Daoy (cell line): Measurements from ENCODE around the gene NANOS3.

DNA sequence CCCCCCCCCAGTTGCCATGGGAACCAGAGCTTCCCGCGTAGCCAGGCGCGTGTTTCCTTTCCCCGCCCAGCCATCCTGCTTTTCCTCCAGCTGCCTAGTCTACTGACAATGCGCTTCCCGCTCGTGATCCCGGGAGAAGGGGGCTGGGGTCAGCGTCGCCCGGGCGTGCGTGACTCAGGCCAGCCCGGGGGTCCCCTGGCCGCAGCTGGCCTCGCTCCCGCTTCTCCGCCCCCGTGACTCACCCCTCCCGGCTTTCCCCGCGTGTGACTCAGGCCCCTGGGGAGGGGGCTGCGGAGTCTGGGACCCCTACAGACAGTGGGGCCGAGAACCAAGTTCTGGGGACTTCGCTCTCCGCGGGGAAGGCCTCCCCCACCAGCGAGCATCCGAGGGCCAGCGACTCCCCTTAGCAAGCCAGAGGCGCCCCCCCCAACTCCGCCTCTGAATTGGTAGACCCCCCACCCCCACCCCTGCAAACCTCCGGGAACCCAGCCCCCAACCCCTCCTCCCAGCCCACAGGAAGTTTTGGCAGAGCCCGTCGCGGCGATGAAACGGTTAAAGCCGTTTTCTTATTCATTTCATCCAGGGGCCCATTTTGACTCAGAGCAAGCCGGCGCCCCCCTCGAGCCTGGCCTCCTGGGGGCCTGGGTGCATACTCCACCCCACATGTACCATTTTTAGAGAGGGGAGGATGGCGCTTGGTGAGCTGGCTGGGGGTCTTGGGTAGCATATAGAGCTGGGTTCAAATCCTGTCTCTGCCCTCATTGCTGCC, 7.7 kb upstream of the HOOK2 start:
- RAMPAGE, long total RNA: no peak

DNA sequence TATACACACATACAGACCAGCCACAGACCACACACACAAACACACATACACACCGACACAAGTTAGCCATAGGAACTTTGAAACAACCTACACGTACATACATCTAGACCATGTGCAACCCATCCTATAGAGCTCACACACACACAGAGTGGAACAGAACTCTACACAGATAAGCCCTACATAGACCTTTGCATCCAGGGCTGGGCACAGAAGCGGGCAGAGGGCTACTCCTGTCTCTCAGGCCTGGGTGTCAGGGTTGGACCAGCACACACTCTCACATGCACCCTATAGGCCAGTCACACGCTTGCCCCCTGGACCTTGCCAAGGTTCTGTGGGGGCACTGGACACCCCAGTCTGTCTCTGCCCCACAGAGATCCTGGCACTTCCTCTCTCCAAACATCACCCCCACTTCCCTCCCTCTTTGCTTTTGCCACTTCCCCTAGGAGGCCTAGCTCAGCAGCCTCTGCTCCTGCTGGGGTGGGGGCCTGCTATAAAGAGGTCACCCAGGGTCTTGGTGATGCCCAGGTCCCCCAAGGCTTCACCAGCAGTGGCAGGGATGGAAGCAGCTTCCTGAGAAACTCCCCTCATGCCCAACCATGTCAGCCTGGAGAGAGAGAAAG, 5.7 kb upstream of the JUNB start:
- RAMPAGE, long total RNA: no peak

DNA sequence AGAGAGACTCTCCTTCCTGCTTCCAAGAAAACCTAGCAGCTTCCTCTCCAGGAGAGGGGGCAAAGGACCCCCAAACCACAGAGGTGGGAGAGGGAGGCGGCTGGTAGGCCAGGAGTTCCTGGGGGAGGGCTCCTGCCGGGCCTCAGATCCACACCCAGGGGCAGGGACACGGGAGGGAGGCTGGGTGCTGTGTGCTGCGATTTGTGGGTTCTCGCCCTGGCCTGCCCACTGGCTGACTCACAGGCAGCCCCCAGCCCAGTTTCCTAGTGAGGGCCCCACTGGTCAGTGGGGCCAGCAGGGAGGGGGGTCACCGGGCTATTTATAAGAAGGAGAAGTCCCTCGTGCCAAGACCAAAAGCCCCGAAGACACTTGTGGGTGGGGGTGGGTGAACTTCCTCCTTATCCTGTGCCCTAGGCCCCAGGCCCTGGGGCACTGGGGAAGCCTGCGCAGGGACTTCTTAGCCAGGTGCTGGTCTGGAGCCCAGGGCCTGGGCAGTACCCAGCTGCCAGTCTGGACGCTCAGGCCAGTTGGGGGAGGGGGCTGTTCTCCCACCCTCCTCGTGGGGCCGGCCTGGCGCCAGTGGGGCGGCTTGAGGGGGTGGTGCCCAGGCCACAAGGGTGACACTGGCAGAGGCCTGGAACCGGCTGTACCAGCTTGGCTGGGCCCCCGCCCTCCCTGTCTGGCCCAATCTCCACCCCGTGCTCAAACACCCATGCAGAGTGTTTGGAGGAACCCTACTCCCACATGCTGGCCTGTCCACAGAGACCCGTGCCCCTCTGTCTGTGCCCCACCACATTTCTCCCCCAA, 5.0 kb upstream of the JUNB start:
- RAMPAGE, long total RNA: no peak

DNA sequence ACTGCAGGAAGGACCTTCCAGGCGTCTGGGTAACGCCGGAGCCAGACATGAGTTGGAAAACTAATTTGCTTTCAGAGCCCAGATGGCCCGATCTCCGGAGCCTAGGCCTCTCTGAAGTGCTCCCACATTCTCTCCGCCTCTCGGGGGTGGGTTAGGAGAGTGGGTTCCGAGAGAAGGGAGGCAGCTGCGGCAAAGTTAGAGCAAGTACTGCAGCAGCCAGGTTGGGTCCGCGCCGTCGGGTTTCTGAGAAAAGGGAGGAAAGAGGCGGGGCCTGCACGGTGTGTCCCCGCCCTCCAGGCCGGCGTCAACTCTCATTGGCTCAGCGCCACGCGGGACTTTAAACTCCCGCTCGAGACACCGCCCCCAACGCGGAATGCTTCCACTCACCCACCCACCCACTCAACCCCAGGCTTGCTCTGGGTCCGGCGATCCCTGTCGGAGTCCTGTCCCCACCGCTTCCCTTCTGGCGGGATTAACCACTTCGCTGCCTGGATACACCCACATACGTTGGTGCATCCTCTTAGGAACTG, 870 bp upstream of the RTBDN start:
- RAMPAGE, long total RNA: no peak

DNA sequence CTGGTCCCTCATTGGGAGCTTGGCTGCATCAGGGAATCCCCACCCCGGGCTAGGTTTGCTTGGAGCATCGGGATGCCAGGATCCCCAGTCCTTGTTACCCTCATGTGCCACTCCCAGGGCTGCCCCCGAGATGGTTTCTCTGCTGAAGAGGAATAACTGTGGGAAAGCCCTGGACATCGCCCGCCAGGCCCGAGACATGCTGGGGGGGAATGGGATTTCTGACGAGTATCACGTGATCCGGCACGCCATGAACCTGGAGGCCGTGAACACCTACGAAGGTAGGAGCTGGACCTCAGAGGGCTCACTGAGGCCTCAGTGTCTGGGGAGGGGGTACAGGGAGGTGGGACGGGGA, 6.6 kb downstream of the GCDH start:
- RAMPAGE, long total RNA: no peak

- RAMPAGE, long total RNA: no peak
Measured at GRCh38 chr19:12947700-12948441, 2.2 kb downstream of the RAD23A start.

DNA sequence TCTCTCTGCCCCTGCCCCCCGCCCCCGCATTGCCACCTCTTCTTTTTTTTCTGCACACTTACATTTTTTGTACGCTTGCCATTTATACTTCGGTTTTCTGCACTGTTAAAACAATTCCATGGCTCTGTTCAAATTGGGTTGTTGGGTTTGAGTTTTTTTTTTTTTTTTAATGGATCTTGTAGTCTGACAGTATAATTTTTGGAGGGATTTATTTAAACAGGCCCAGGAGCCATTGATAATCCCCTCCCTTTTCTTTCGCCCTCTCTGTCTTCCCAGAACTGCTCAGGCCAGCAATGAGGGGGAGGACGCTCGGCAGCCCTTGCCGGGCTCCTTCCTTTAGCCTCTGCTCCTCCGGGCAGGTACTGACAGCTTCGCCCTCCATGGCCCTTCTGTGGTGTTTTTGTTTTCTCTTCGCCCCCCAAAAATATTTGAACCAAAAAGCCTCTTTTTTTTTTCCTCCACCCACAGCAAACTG, 21.3 kb downstream of the NFIX start:
- RAMPAGE, long total RNA: no peak

DNA sequence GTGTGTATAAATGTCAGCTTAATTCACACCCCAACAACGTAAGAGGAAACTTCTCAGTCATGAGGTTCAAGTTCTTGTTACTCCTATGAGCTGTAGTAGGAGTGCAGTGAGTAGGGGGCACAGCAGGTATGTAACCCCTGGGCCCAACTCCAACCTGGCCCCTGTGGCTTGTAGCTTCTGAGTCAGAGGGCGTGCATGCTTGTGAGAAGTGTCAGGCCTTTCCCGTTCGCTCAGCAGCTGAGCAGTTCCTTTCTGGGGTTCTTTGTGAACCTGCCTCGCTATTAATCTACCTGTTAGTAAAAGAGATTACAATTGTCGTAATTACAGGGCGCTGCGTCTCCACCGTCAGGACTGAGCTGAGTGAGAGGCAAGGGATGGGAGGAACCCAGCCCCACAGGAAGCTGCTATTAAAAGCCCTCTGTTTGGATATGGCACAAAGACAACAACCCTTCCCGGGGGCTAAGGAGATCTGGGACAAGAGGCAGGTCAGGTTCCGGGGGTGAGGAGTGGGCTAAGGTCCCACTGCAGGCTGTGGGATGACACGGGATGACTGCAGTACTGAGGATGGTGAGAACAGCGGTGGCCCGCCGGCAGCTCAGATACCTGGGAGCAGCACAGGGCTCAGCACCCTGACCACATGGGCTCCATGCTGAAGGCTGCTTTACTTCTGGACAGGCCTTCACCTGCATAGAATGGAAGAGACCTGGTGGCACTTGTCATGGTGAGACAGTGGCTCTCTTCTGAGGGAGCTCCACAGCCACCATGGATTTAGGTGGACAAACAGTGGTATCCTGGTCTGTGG, 49.4 kb downstream of the NFIX start:
- RAMPAGE, long total RNA: no peak

- RAMPAGE, long total RNA: no peak
Measured at GRCh38 chr19:13063333-13064115, 39.1 kb downstream of the LYL1 start.

DNA sequence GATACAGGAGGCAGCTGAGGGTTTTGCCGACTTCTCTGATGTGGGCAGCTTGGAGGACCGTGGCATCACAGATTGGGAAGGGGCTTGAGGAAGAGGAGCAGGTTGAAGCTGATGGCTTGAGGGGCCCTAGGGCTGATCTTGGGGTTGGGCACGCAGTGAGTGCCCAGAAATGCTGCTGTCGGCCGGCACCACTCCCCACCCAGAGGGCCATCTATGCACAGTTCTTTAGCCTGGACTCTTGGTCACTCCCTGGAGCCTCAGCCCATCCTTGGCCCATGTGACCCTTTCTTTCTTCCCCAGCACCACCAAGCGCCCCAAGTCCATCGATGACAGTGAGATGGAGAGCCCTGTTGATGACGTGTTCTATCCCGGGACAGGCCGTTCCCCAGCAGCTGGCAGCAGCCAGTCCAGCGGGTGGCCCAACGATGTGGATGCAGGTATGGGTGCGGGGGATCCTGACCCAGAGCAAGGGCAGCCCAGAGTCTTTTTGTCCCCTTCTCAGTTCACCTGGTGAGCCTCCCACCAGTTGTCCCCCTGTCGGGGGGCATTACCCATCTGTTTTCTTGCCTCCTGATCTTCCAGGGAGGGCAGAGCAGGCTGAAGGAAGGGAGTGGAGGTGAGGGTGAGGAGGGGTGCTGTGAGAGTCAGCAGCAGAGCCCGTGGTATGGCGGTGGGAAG, 27.3 kb downstream of the LYL1 start:
- RAMPAGE, long total RNA: no peak

DNA sequence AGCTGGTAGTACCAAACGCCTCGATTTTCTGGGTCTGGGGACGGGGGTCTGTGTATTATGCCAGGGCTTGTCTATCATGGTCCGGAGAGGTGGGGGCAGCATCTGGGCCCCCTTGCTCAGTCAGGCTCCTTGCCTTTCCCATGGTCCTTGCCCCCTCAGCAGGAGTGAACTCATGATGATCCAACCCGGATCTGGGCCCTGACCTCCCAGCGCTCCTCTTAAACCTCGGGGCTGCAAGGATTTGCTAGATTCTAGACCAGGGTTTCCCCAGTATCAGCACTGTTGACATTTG, 20.7 kb downstream of the LYL1 start:
- RAMPAGE, long total RNA: no peak

GRCh38 chr19:13096773-13097334, 5.8 kb downstream of the LYL1 start:
- RAMPAGE, long total RNA: no peak

DNA sequence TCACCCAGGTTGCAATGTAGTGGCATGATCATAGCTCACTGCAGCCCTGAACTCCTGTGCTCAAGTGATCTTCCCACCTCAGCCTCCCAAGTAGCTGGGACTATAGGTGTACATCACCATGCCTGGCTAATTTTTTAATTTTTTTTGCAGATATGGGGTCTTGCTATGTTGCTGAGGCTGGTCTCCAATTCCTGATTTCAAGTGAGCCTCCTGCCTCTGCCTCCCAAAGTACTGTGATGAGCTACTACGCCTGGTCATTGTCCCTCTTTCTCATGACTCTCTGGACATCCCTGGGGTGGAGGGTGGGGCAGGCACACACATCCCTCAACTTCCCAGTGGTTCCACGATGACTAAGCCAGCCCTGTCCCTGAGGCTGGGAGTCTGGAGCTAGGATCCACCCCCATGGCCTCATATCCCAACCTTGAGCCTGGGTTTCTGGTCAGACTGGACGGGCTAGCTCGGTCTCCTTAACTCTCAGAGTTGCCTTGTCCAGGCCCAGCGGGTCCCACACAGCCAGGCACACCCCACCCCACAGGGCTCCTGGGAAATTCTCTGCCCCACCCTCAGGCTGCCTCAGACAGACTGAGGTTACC, 19.5 kb downstream of the IER2 start:
- RAMPAGE, long total RNA: no peak

DNA sequence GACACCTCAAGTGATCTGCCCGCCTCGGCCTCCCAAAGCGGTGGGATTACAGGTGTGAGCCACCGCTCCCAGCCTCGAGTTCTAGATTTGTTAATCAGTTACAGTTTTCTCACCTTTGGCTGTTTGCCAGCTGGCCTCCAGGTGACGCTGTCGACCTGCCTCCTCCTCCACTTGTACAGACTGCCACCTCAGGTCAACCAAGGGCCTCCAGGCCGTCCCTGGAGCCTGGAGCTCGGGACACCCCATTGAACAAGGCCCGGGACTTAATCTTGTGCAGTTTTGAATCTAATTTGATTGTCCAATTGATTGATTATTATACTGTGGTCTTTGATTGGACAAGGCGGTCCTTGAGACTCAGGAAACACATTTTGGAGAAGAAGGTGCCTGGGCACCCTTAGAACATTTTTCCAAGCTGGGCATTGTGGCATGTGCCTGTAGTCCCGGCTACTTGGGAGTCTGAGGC, 45.6 kb downstream of the IER2 start:
- RAMPAGE, long total RNA: no peak

- RAMPAGE, long total RNA: no peak
Measured at GRCh38 chr19:13459143-13459735, 47.0 kb downstream of the CACNA1A start.

- RAMPAGE, long total RNA: no peak
Measured at GRCh38 chr19:13804543-13805232, 9.4 kb downstream of the ZSWIM4 start.

DNA sequence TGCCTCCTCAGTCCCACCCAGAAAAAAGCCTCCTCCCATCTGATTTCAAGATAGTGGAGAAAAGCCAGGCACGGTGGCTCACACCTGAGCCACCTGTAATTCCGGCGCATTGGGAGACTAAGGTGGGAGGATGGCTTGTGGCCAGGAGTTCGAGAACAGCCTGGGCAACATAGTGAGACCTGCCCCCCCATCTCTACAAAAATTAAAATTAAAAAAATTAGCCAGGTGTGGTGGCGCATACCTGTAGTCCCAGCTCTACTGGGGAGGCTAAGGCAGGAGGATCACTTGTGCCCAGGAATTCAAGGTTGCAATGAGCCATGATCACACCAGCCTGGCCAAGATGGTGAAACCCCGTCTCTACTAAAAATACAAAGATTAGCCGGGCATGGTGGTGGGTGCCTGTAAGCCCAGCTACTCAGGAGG, 39.4 kb downstream of the ZSWIM4 start:
- RAMPAGE, long total RNA: no peak

DNA sequence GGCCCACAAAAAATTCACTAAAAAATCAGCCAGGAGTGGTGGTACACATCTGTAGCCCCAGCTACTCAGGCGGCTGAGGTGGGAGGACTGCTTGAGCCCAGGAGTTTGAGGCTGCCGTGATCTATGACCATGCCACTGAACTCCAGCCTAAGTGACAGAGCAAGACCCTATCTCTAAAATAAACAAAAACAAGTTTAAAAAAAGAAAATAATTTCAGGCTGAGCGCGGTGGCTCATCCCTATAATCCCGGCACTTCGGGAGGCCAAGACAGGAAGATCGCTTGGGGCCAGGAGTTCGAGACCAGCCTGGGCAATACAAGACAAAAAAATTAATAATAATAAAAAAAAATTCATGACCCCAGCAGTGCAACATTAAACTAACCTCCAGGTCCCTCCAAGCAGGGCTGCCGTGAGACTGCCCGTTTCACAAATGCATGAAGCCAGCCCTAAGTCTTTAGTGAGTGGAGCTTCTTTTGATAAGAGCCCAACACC, 38.7 kb upstream of the NANOS3 start:
- RAMPAGE, long total RNA: no peak

- RAMPAGE, long total RNA: no peak
Measured at GRCh38 chr19:13850739-13851825, 25.9 kb upstream of the NANOS3 start.

DNA sequence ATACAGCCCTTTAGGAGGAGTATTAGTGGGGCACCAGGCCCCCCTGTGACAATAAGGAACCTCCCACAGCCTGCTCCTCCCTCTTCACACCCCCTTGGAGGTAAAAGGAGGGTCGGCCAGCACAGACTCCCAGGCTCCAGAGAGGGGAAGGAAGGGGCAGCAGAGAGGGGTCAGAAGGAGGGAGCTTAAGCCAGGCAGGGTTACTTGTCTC, at the start of gene NANOS3:
Gene NANOS3, plus strand, starts transcription at position 132 of the 211 bp plus-strand sequence.
- RAMPAGE, long total RNA: no peak